H4 (cell line): ENCODE data around the genes TACO1 and DDX42.

- RAMPAGE, long total RNA: no peak
These were observed 2.3 kb upstream of the TACO1 start for GRCh38 chr17:63598313-63598874.

- RAMPAGE, long total RNA: no peak
These were observed at the start of gene TACO1 for GRCh38 chr17:63600446-63601848. Gene TACO1 (plus strand): TSS chr17:63600895.

- RAMPAGE, long total RNA: no peak
These were observed 802 bp upstream of the MAP3K3 start for GRCh38 chr17:63621438-63621791.

DNA sequence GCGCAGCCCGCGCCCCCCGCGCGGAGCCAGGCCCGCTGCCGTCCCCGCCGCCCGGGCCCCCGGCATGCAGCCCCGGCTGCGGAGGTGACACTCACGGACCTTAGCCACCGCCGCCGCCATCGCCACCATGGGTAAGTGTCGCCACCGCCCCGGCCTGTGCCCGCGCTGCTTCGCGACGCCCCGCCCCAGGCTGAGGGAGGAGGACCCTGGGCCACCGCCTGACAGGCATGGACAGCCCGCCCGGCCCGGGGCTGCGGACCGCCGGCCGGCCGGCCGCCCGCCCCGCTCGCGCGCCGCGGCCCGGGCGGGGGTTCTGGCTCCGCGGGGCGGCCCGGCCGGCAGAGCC is 389 bp downstream of the MAP3K3 start:
- RAMPAGE, long total RNA: no peak

- RAMPAGE, long total RNA: no peak
These were observed 8.8 kb upstream of the STRADA start for GRCh38 chr17:63750483-63750756.

DNA sequence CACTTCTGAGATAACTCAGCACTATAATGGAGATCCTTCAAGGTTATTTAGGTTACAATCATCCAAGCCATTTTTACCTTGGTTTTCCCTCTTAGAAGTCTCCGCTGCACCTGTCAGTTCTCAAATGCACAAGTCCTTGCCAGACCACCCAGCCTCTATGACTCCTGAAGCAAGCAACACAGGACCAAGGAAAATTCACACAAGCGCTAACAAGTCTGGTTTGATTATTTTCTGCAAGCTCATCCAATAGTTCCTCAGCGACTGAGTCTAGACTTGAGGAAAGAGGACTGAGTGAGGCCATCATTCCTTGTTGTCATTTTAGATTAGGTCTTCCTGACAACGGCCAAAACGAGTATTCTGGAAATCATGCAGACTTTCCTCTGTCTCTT is 703 bp downstream of the CCDC47 start:
- RAMPAGE, long total RNA: no peak

DNA sequence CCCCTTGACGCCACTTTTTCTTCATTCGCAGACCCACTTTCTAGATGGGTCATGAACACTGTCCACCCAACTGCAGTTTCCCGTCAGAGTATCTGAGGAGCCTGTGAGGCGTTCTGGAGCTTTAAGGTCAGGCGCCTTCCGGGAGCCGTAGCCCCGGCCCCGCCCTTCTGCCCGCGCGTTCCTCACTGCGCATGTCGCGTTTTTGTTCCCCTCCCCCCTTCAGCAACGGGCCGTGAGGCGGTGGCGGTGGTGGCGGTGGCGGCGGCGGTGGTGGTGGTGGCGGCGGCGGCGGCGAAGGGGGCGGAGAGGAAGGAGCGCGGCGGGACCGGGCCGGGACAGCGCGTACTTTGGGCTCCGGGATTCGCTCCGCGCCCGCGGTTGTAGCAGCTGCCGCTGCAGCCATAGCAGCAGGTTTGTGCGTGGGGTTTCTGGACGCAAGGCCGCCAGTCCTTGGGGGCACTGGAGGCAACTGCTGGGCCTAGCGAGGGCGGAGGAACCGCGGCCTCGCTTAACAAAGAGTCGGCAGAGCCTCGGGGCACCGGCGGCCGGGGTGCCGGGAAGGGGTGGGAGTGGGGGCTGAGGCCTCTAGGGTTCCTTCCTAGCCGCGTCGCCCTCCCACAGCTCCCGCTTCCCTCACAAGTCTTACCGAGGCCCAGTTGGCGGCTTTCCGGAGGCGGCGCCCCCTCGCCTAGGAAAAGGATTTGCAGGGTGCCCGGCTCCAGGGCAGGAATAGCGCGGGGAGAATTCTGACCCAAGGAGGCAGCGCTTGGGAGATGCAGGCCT is at the start of gene DDX42:
TSS of gene DDX42 (plus strand) at position 205 of the 783 bp plus-strand sequence.
- RAMPAGE, long total RNA: no peak

- RAMPAGE, long total RNA: no peak
These were observed 3.4 kb upstream of the PSMC5 start for GRCh38 chr17:63823609-63824525.

DNA sequence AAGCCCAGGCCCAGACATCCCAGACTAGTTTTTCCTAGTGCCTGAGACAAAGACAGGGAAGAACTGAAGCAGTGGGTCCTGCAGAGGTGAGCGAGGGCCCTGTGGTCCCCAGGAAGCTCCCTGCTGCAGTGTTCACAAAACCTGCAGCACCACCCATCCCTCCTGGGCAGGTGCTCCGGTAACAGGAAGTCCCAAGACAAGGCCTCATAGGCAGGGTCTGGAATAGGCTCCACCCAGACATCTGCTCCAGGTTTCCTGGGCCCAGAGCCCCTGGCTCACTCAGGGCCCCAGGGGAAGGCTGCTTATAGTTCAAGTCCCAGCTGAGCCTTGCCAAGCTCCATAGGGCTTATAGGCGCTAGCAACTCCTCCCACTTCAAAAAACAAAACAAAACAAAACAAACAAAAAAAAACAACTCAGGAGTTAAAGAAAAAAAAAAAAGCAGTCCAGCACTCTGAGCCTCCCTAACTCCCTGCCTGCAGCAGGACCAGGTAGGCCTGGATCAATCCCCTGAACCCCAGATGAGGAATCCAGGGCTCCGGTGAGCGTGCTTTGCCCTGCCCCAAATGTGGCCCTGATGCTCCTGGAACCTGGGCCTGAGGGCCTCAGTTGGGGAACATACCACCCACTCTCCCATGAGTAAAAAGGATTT is 3.2 kb downstream of the SMARCD2 start:
- RAMPAGE, long total RNA: no peak

DNA sequence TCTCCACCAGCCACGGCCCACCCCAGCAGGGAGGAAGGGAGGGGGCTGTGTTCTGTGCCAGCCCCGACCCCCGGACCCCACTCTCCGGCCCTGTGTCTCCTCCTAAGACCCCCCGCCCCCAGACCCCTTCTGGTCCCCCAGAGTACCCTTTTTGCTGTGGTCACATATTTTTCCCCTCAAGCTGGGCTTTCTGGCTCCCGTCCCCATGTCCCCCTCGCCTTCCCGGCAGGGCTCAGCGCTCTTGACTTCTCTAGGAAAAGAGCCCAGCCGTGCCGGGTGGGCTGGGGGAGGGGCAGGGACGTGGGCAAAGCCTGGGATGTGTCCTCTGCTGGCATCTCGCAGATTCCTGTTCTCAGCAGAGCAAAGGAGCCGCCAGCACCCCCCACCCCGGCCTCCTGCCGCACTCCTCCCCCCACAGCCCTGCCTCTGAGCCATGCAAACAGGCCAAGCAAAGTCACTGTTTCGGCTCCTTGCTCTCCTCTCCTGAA is 9.6 kb upstream of the PRR29 start:
- RAMPAGE, long total RNA: no peak

DNA sequence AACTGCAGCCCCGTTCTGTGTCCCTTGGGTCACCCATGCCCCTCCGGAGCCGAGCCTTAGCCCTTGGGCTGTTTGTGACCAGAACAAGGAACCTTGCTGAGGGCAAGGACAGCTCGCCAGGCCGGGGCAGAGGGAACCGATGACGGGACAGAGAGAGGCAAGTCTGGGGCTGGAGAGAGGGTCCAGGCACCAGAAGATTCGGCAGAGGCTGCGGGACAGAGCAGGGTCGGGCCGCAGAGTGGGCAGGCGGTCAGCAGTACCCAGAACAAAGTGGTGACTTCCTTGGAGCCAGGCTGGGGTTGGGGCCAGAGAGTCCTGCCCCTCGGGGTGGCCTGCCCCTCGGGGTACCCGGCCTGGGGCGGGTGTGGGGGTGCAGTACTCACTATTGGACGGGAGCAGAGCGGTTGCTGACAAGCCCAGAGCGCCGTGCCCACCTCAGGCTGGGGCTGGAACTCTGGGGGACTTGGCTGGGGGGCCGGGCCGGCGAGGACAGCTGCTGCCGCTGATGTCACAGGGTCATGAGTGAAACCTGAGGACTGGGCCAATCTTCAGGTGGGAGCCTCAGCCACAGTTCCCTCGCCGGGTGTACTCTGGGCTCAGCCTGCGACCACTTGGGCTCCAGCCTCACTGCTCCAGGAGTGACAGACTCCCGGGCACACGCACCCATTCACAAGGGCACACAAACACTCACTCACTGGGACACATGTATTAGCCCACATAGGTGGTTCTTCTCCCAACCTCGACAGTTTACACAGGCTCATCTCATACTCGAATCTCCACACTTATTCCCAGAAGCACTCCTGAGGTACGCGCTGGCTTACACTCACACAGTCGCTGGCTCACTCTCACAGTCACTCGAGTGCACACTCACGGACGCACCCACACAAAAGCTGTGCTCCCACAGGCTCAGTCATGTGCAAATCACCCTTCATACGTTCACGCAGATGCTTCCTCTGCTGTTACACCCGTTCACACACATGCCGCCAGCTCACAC is 8.9 kb upstream of the PRR29 start:
- RAMPAGE, long total RNA: no peak

GRCh38 chr17:64006379-64007179 is 8.4 kb downstream of the PRR29 start:
- RAMPAGE, long total RNA: no peak

- RAMPAGE, long total RNA: no peak
These were observed 5.3 kb upstream of the ICAM2 start for GRCh38 chr17:64025681-64026224.

GRCh38 chr17:64041857-64042724 is 21.7 kb upstream of the ICAM2 start:
- RAMPAGE, long total RNA: no peak

- RAMPAGE, long total RNA: no peak
These were observed 53.8 kb upstream of the ICAM2 start for GRCh38 chr17:64074192-64074757.

DNA sequence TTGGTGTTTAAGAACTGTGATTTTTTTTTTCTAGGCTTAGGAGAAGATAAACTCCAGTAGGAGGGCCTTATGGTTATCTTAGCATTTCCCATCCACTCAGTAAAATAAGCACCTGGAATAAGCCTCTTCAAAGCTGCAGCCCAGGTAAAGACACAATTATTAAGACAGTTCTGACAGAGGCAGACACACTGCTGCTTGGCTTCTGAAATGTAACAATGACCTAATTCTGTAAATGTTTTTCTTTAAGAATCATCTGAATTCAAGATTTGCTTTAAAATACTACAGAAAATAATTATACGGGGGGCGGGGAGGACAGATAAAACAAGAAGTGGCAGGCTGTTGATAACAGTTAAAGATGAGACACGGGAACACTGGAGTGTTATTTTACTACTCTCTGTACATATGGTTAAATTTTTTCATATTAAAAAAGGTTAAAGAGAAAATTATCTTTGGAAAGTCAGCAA is 47.1 kb downstream of the ERN1 start:
- RAMPAGE, long total RNA: no peak

DNA sequence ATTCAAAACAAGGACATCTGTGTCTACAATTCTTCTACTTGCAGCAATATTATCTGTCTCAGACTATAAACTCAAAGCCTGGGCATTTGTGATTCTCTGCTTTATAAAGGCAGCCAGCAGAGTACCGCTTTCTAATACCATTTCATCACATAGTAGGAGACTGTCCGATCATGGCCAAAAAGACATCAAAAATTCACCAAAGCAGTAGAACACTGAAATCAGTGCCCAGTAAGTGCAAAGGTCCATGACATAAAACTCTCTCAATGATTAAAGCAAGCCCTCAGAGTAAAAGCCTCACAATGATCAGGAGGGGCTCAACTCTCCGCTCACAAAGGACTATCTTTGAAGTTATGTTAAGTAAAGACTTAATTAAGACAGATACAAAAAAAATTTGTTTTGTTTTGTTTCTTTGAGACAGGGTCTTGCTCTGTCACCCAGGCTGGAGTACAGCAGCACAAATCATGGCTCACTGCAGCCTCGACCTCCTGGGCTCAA is 23.0 kb downstream of the ERN1 start:
- RAMPAGE, long total RNA: no peak

- RAMPAGE, long total RNA: no peak
These were observed 11.6 kb downstream of the ERN1 start for GRCh38 chr17:64118063-64119110.

GRCh38 chr17:64190363-64190790 is 60.4 kb upstream of the ERN1 start:
- RAMPAGE, long total RNA: no peak

DNA sequence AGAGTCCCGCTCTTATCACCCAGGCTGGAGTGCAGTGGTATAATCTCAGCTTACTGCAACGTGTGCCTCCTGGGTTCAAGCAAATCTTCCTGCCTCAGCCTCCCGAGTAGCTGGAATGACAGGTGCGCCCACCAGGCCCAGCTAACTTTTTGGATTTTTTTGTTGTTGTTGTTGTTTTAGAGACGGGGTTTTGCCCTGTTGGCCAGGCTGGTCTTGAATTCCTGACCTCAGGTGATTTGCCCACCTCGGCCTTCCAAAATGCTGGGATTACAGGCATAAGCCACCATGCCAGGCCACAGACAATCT is 34.2 kb downstream of the PECAM1 start:
- RAMPAGE, long total RNA: no peak